Tibial artery (tissue), 1 donor: ENCODE results near the gene ALPG.

GRCh38 chr2:231661890-231662645 is 46.3 kb upstream of the PTMA start:
- PRO-cap = bidirectional peak, plus-strand start at chr2:231662506, minus-strand start at chr2:231662335

GRCh38 chr2:231664750-231665326 is 43.5 kb upstream of the PTMA start:
- PRO-cap = no peak

GRCh38 chr2:231673335-231673893 is 34.9 kb upstream of the PTMA start:
- PRO-cap = no peak

- PRO-cap = bidirectional peak, plus-strand start at chr2:231707431, minus-strand start at chr2:231707131
Measured at GRCh38 chr2:231707093-231707215, 1.4 kb upstream of the PTMA start.

DNA sequence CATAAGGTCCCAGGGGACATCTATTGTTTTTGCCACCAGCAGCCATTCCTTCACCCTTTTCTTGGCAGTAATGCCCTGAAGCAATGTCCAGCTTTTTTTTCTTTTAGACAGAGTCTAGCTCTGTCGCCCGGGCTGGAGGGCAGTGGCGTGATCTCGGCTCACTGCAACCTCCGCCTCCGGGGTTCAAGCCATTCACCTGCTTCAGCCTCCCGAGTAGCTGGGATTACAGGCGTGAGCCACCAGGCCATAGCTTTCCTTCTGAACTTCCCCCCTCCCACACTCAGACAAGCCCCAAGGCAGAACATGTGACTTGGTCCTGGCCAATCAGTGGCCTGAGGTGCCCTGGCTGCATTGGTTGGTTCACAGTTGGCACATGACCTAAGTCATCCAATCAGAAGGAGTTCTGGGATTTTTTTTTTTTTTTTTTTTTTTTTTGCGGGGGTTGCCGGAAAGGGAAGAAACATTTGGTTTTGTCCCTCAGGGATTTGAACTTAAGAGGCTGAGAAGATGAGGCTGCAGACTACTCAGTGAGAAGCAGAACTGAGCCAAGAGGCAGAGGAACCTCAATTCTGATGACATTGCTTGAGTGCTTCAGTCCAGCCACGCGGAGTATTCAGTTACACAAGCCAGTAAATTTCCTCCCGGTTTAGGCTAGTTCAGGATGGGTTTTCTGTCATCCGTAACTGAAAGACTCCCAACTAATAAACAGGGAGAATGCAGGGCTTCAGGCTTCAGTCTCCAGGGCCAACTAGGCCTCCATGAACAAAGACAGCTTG is 8.9 kb downstream of the PTMA start:
- PRO-cap = no peak

DNA sequence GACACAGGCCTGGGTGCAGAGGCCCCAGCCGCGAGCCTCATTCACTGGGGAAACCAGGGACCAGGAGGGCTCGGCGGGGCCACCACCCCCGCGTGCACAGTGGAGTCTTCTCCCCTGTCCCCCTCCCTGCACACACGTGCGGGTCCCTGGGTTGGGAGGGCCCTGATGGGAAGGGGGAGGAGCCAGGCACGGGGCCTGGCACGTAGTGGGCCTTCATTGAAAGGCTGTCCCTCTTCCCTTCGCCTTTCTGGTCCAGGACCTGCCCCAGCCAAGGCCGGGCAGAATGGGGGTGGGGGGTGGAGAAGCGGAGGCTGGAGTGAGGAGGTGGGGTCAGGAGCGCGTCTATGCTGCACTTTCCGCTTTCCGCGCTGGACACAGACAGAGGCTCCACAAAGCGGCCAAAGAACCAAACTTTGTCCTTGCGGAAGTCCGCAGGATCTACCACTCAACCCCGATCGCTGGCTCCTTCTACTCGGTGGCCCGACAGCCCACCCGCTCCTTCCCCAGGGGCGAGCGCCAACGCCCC is 9.1 kb downstream of the ALPP start:
- PRO-cap = no peak

- PRO-cap = no peak
Measured at GRCh38 chr2:232406553-232406999, at the start of gene ALPG. ALPG (plus strand) TSS chr2:232406844.

DNA sequence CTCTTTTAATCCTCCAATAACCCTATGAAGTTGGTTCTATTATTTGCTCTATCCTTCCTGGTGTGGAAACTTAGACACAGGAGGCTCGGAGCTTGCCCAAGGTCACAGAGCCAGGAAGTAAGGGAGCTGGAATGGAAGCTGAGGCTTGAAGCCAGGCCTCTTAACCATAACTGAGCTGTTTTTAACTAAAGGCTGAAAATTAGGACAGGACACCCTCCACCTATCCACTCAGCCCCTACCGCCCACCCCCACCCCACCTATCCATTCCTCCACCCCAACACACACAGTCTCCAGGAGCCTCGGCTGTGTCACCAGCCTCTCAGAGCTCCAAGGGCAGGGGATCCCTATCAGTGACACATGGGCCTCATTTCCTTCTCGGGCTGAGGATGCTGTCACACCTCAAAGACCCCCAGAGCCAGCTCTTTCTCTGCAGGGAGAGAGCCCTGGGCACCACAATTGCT is 14.0 kb upstream of the ECEL1 start:
- PRO-cap = no peak

DNA sequence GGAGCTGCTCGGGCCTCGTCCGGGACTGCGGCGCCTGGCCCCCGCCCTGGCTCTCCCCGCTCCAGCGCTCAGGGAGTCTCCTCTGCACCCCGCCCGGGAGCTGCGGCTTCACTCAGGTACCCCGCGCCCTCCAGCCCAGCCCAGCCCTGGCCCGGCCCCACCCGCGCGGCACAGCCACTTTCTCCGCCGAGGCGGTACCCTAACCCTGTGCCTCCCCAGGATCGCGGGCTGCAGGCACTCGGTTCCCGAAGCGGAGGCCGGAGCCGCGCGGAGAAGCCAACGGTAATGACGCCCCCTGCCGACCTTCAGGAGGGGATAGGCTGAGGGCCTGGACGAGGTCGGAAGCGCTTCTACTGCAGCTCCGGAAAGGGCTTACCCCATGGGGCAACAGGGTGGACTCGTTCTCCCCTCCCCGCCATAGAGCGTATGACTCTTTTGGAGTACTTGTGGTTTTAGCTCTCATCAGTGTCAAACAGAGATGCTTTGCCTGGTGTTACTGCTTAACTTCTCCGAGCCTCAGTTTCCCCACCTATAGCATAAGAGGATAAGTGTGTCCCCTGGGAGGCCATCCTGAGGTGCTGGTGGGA is 1.8 kb upstream of the CHRND start:
- PRO-cap = no peak

DNA sequence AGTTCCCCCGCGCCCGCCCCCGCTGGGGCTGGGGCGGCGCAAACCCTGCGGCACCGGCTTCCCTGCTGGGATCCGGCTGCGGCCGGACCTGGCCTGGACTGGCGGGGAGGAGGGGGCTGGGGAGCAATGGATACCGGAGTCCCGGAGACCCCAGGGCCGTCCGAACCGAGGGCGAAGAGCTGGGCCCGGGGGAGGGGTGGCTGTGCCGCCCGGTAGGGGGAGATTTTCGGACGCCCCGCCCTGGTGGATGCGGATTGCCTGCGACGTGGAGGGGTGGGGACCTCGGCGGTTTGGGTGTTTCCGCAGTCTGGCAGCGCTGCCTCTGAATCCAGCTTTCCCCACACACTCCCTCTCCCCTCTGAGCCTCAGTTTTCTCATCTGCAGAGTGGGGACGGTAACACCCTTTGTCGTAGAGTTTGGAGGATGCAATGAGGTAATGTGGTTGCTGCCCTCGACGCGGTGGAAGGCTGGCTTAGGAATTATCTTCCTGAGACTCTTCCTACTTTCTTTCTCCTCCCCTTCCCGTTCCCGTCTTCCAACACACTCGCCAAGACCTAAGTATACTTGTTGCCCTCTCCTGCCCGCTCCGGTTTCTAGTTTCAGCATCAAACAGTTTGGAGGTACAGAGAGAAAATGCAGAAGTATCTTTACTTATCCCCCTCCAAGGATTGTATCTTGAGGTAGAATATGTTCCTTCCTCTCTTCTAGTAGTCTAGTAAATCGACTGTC is 461 bp downstream of the EIF4E2 start:
- PRO-cap = no peak

GRCh38 chr2:232748877-232749287 is 27.5 kb downstream of the KCNJ13 start:
- PRO-cap = no peak

GRCh38 chr2:232755981-232756373 is 20.4 kb downstream of the KCNJ13 start:
- PRO-cap = no peak

- PRO-cap = no peak
Measured at GRCh38 chr2:232772486-232772825, 3.9 kb downstream of the KCNJ13 start.

- PRO-cap = no peak
Measured at GRCh38 chr2:232794634-232795071, 18.3 kb upstream of the KCNJ13 start.

DNA sequence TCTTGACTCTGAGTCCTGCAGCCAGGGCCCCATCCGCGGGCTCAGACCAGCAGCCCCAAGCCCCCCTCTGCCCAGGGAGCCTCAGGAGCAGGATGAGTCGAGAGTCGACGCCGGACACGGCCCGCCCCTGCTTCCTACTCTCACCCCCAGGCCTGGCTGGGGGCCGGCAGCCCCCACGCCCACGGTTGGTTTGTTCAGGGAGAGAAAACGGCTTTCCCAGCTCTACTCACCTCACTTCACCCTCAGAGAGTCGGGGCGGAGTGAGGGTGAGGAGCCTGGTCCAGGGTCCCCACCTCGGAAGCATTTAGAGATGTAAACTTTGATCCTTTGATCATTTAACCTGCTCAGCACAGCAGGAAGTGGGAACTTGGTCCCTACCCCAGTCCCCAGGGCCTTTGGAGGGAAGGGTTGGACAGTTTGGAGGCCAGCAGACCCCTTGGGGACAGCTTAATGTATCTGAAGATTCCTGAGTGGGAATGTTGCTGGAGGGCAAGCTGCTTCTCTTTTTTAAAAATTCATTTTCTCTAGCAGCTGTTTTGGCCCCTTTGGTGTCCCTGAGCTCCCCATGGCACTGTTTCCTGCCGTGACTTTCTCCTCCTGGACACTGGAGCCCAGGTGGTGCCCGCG is 7.1 kb downstream of the SNORC start:
- PRO-cap = no peak

- PRO-cap = no peak
Measured at GRCh38 chr2:232901991-232902382, 31.9 kb downstream of the SNORC start.

DNA sequence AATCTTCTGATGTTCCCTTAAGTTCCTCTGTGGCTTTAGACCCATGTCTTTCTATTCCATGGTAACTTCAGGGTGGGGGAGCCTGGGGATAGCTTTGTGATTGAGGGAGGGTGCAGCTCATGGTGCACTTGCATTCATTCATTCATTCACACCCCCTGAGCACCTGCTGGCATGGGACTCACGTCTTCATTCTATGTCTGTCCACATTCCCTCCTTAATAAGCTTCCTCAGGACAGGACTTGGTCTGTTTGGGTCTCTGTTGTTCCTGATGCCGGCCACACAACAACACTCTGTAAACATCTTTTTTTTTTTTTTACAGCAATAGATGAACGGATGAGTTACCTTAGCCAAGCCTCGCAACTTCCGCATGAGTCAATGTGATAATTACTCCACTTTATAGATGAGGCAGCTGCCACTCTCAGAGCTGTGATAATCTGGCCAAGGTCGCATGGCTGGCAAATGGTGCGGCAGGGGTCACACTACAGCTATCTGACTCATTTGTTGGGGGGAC is 33.4 kb downstream of the NGEF start:
- PRO-cap = no peak

DNA sequence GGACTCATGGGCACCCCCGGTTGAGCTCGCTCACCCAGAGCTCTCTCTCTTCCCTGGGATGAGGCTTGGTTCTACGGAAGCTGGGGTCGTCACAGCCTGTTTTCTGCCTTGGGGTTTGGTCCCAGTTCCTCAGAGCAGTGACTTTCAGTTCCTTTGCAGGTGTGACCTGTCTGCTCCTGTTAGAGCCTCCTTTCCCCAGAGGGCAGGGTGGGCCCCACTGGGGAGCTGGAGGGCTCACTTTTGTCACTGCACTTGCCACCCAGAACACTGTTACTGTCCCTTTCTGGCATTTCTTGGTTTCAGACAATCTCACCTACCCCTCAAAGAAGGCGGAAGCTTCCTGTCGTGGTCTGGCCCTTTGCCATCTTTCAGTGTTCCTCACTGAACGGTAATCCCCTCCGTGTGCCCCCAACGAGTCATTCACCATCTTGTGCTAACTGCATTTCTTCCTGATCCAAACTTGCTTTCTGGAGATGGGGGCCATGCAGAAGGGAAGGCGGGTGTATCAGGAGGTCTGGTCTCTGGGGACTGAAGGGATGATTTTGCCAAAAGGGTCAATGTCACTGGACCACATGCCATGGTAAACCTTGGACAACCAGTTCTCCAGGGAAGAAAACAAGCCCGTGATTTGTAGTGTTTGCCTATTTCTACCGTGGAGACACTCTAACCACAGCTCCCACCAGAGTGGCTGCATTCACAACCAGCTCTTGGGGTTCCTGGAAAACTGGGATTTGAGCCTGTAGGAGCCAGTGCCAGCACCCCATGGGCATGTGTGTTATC is 40.6 kb downstream of the INPP5D start:
- PRO-cap = no peak

DNA sequence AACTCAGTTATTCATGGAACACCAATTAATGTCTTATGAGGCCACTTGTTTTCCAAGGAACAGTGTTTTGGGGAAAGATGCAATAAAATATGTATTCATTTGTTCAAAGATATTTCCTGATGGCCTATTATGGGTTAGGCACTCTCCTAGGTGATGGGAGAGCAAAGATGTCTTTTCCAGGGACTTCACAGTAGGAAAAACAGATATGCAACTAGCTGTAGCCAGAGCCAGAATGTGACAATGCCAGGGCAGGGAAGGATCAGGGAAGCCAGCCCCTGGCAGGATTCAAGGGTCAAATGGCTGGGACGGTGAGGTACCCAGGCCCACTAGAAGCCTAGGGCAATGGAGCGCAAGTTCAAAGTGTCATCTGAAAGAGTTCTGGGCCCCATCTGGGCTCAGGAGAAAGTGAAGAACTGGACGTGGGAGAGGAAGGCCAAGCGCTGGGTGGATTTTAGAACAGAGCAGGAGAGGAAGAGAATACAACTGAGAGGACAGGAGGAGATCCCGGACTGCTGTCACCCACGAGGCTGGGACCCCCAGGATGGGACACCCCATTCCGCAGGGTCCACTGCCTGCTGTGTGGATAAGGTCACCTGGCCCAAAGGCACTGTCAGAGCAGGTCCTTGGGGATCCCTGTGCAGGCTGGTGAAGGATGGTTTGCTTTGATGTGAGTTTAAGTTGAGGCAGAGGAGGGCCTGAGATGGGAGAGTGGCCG is 79.7 kb upstream of the ATG16L1 start:
- PRO-cap = no peak

DNA sequence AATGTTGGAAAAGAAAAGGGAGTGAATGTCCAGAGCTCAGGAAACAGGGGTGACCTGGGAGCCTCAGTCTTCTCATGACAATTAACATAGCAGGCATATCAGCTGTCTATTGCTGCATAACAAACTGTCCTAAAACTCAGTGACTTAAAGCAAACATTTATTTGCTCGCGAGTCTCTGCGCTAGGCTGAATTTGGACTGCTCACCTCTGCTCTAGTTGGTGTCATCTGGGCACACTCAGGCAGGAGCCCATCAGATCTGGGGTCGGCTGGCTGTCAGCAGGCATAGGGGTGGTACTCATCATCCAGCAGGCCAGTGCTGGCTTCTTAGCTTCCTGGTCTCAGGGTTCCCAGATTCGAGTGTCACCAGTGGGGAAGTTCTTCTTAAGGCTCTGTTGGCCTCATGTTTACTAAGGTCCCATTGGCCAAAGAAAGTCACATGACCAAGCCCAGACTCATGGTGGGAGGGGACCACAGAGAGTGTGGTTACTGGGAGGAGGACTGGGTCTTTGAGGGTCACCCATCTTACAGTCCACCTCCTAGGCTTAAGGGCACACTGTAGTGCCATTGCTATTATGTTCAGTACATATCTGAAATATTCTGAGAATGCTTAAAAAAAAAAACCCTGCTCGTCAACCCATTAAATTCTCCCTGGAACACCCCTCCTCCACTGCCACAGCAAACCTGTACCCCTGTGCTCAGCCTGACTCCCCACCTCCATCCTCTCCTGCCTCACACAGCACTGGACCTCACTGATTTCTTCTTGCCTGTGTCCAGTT is 71.5 kb upstream of the ATG16L1 start:
- PRO-cap = no peak